LNCaP clone FGC (cell line): ENCODE measurements around a stretch of chr10.

DNA sequence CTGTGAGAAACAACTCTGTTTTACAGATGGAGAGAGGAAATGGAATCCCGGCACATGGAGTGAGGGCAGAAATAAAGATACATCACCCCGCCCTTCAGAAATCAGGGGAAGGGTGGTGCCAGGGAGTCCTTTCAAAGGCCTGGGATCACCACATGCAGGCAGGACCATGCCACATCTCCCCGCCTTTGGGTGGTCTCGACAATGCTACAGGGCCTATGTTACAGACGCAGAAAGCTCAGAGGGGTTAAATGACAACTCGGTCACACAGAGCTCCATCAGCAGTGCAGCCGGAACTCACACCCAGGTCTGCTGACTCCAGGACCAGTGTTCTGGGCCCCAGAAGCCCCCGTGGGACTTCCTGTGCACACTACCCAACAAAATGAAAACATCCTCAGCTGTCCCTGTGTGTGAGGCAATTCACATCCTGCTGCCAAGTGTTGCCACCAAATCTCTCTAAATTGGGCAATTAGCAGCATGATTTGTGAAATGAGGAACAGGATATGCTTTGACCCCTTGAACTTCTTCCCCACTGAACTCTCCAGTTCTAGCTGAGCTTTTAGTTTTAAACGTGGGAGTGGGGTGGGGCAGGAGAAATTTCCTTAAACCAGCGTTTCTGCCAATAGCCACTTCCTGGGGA, 51.6 kb upstream of the CHST15 start:
- RRBS, 2 experiments = no CpG with 5 or more reads among the region's 10 CpGs

DNA sequence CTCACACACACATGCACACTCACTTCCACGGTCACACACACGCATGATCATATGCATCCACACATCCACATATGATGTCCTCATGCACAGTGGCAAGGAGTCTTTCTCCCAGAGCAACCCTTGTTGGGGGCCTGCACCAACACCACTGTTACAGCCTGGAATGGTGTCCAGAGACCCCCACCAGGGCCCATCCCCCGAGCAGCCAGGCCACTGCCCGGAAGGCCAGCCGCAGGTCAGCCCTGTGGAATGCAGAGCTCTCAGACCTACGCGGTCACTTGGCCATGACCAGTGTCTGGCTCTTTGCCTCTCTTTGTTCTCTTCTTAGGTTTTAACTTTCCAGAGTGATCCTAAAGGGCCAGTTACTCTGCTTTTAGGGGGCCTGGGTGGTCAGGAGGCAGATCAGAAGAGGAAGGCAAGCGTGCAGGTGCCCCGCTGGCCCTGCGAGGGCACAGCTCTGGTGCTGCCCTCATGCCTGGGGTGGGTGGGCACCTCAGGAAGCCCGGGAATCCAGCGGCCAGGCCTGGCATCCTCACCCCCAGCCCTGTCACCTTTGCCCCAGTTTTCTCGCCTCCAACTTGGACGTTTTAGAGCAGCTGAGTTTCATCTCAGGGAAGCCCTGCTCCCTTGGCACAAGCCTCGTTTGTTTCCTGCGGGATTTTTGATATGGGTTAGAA, 62.4 kb upstream of the CHST15 start:
- RRBS, 2 experiments = no CpG with 5 or more reads among the region's 16 CpGs

GRCh38 chr10:124197181-124198074, 104.0 kb upstream of the CHST15 start:
- RRBS, 2 experiments = no CpG with 5 or more reads among the region's 26 CpGs

GRCh38 chr10:124221776-124221928, 128.3 kb upstream of the CHST15 start:
- RRBS, 2 experiments = no CpG with 5 or more reads among the region's 5 CpGs

DNA sequence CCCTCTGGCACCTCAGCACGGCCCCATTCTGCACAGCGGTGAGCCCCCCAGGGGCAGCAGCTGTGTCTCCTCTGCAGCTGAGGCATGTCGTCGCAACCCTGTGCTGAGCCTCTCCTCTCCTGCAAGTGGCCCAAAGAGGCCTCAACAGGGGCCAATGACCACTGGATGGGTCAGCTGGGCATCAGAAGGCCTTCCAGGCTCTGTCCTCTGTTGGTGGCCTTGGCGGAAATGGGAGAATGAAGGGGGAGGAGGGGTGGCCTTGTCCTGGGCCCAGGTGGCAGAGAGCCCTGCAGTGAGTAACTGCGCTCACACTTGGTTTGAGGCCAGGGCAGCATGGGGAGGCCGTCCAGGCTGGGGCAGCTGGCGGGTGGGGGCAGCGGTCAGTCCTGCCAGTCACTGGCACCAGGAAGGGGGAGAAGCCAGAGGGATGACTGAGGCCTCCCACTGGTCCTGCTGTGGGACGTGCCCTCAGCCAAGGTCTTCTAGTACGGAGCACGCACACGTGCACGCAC, 59.8 kb downstream of the LHPP start:
- RRBS, 2 experiments = no CpG with 5 or more reads among the region's 14 CpGs

- RRBS, 2 experiments = 88 to 91% methylated on average over 3 of the region's 35 CpGs
These were observed 61.5 kb downstream of the LHPP start for GRCh38 chr10:124522694-124523855.

GRCh38 chr10:124557957-124558318, 96.3 kb downstream of the LHPP start:
- RRBS, 2 experiments = no CpG with 5 or more reads among the region's 7 CpGs

GRCh38 chr10:124604664-124605469, 139.3 kb downstream of the FAM53B start:
- RRBS, 2 experiments = no CpG with 5 or more reads among the region's 20 CpGs

- RRBS, 2 experiments = no CpG with 5 or more reads among the region's 10 CpGs
These were observed 107.4 kb downstream of the FAM53B start for GRCh38 chr10:124636779-124637243.

GRCh38 chr10:124641280-124641796, 102.8 kb downstream of the FAM53B start:
- RRBS, 2 experiments = no CpG with 5 or more reads among the region's 5 CpGs

GRCh38 chr10:124724288-124724568, 19.9 kb downstream of the FAM53B start:
- RRBS, 2 experiments = no CpG with 5 or more reads among the region's 8 CpGs

- RRBS, 2 experiments = 96 to 99% methylated on average over 2 of the region's 24 CpGs
These were observed 26.7 kb downstream of the CTBP2 start for GRCh38 chr10:125000928-125001852.

DNA sequence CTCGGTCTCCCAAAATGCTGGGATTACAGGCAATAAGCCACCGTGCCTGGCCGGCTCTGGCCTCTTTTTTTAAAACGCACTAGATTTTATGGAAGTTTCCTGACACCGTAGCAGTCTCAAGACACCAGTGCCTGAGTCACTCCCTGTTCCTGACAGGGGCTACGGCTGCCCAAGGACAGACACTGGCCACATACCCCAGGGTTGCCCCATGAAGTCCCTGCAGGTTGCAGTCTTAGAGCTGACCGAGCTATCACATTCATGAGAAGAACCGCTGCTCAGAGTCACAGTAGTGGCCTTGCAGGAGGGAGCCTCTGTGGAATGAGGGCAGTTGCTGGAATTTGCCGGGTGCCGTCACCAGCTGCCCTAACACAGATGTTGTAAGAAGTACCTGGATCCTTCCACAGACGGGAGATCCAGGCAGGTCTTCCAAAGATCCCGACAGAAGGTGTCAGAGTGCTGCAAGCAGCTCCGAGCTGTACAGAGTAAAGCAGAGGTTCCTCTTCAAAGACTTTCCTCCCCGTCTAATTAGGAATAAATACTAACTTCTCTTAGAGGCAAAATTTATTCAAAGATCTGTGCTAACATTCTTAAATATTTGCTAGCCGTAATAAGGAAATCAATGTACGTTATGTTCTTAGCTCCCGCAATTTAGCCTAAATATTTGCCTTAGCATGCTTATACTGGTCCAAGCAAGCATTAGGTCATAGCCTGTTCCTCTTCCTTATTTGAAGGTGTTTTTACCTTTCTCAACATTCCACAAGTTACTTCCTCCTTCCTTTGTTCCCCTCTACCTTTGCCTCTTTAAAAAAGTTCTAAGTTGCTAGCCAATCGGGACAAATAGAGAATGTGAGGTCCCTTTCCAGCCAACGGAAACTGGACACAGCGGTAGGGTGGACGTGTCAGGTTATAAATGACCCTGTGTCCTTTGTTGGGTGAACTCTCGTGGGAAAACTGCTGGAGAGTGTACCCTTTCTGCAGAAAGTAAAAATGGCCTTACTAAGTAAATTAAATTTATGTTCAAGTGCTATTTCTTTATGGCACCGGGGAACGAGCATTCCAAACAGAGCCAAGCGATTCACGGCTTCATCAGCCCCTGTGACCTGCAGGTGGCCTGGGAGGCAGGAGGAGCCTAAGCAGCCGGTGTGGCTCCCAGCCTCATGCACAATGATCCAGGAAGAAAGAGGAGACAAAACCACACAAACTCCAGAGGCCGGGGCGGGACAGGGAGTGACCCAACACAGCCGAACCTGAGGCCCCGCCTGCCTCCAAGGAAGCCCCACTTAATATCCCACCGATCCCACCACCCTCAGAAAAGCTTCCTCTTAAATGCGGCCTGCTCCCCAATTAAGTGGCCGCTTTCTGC, 19.2 kb downstream of the CTBP2 start:
- RRBS, 2 experiments = 4 to 5% methylated on average over 5 of the region's 34 CpGs

DNA sequence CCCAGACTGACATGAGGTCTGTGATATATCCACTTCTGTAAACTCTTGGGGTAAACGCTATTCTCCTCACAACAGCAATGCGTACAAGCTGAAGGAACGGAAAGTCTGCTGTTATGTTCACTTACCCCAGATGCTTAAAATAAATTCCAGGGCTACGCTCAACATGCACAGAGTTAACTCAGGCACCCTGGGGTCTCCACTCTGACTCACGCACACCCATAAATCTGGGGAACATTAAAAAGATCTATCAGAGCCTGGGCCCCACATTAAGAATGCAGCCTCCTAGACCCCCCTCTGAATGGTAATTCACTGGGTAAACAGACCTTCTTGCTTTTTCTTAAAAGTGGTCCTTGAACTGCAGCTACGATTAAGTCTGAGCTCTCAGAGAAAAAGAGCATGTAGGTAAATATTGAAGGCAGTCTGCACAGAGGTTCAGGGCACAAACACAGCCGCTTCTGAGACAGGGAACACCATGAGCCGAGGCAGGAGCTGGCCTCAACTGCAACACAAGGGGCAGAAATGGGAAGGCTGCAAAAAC, 27.0 kb upstream of the CTBP2 start:
- RRBS, 2 experiments = no CpG with 5 or more reads among the region's 8 CpGs

GRCh38 chr10:125080184-125080759, 52.4 kb upstream of the CTBP2 start:
- RRBS, 2 experiments = no CpG with 5 or more reads among the region's 7 CpGs

GRCh38 chr10:125084030-125084598, 56.2 kb upstream of the CTBP2 start:
- RRBS, 2 experiments = 89% methylated on average over 2 of the region's 13 CpGs; no CpG with 5 or more reads in 1 of the 2 experiments

DNA sequence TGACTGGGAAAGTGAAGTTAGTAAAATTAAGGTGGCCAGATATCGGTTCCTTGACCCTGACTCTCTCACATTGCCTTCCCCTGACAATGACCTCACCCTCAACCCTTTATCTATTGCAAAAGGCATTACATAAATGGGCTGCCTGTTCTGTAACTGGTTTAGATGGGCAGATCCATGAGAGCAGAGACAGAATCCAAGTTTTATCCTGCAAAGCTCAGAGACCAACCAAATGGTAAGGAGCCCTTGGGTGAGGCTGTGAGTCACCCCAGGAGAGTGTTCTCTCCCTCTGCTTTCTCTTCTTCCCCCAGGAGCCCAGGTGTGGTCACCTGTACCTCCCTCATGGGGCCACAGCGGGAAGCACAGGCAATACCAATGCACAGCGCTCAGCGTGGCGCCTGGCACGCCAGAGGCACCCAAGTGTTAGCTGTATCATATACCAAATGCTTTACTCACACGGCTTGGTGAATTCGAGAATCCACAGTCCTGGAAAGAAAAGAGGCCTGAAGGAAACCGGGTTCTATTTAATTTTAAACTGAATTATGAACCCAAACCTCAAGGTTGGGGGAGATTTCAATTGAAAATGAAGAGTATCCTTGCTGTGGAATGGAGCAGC, 93.1 kb upstream of the CTBP2 start:
- RRBS, 2 experiments = no CpG with 5 or more reads among the region's 9 CpGs

DNA sequence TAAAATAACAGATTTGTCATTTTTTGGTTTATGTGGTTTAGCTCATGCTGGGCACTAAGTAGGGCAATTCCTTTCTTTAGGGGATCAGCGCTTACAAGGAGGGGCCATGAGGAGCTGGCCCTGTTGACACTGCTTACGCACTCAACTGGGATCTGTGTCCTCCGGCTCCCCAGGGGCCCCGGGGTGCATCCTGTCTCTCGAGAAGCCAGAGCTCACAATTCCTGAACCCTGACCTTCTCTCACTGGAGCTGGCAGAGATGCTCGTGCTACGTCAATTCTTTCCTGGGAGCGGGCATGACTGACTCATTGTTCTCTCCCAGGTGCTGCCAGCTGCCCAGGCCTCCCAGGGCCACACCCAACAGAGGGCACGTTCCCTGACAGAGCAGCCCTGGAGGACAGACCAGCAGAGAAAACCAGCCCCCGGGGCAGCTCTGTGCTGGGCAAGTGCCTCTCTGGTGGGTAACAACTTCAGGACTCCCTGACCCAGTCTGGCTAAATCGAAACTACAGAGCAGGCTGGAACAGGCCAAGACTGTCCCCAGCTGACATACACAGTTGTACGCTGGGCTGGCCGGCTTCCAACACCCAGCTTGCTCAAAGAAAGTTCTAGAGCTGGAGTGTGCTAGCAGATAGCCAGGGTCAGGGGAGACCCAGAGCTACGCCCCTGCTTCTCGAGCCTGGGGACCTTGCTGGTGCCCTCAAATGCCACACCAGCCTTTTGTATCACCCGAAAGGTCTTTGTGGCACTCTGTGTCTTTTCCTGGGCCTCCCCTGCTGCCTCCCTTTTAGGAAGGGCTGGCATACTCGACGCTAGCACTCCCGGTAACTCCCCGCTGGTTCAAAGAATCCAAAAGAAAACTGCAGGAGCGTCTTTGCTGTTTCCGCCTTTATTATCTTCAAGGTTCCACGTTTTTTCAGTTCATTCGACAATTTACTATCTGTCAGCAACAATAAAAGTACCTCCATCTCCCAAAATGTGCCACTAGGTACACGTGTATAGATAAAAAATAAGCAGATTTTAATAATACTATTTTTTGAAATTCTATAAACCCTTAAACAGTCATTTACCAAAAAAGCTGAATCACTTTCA, 96.0 kb upstream of the CTBP2 start:
- RRBS, 2 experiments = no CpG with 5 or more reads among the region's 25 CpGs

DNA sequence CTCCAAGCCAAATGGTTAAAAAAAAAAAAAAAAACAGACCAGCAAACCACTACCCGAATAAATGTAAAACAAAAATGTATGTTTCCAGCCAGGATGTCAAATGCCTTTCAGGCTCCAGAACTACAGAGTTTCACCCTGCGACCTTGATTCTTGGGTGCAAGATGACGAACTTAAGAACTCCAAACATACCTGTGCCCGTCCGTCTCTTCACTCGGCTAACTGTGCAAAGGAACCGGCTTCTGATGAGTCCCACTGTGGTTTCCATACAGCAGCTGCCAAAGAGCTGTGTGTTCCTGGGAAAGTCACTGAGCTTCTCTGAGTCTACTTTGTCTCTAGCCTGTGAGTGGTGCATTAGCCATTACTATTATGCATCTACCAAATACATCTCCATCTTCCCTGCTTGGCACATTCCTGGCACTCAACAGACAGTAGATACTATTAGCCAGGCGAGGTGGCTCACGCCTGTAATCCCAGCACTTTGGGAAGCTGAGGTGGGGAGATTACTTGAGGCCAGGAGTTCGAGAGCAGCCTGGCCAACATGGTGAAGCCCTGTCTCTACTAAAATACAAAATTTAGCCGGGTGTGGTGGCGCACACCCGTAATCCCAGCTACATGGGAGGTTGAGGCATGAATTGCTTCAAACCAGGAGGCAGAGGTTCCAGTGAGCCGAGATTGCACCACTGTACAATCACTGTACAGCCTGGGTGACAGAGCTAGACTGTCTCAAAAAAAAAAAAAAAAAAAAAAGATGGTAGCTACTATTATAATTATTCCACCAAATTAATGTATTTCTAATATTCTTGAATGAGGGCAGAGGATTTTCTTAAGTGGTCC, 111.0 kb upstream of the CTBP2 start:
- RRBS, 2 experiments = no CpG with 5 or more reads among the region's 14 CpGs

GRCh38 chr10:125152097-125152559, 124.3 kb upstream of the CTBP2 start:
- RRBS, 2 experiments = 88 to 90% methylated on average over 16 of the region's 34 CpGs